Left cardiac atrium (tissue), 1 donor: ENCODE data around the genes ATE1 and HMX3.

DNA sequence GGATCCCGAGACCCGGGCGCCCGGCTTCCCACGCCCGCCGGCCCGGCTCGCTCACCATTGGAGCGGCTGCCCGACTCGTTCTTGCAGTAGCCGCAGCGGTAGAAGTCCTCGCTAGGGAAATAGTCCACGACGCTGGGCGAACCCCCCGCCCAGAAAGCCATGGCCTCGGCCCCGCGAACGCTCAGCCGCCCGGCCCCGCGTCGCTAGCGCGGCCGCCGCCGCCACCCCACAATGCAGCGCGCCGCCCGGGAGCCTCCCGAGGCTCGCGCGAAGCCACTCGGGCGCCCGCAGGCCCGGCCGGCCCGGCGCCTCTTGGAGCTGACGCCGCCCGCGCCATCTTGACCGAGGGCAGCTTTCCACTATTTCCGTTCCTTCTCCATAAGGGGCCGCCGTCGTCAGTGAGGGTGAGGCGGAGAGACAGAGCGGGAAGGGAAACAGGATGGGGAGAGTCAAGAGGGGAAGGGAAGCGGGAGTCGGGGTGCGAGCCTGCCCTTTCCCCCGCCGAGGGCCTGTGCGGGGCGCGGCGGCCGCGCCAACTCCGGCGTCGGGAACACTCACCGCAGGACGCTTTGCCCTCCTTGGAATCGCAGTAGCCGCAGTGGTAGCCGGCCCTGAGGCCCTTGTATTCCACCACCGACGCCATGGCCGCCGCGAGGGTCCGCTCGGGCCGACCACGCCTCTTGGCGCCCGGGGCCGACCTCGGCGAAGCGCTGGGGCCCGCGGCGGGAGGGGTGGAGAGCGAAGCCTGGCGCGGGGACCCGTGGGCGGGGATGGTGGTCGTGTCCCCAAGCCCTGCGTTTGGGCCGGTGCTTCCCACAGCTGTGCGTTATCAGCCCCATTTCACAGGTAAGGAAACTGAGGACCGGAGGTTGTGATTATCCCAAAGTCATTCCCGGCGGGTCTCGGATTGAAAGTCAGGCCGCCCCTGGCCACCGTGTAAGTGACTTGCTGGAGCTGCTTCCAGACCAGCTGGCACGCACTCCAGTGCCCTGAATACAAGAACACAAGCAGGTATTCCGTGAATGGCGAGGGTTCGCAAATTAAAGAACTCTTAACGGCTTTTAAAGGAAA lies at the start of gene ATE1:
TSS of gene ATE1 (minus strand) at position 243 of the 1,071 bp plus-strand sequence.
- PRO-cap = bidirectional peak, plus-strand start at position 398 of the sequence, minus-strand start at position 233 of the sequence

- PRO-cap = no peak
Measured at GRCh38 chr10:121928860-121929084, 941 bp upstream of the ATE1 start.

DNA sequence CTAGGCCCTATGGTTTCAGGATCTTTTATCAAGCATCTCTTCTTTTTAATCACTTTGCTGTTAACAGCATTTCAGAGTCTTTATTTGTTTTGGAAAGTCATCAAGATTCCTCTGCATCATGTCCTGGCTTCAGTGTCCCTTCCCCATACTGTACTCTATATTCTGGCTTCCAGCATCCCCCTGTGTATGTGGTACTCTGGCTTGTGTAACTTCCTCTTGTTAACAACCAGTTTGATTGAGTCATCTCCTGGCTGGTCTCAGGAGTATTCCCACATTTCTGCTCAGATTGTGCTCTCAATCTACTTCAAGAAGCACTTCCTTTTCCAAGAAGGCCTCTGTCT lies 14.9 kb upstream of the ATE1 start:
- PRO-cap = no peak

DNA sequence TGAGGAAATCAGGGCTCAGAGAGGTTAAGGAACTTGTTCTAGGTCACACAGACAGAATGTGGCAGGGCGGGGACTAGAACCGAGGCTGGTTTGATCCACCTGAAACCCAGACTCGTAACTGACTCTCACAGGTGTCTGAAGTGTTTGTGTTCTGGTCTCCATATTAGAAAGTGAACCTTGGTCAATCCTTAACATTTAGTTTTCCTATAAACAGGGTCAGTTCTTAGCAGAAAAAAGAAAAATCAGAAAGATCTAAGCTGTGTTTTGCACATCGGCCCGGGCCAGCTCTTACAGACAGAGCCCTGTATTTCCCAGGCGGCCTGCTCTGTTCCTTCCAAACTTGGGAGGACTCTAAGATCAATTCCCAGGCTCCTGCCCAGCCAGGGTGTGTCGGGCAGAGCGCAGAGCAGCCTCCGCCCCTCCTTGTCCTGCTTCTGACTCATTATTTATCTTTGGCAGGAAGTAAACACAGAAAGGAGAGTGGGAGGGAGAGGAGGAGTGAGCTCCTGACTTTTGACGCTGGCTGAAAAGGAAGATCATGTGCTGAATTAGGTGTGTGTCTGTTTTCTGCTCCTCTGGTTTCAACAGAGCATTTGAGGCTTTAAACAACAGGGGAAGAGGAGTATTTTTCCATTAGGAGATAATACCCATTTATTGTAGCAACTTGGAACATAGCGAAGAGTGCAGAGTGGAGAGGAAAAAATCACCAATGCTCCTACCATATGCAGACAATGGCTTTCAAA lies 74.1 kb downstream of the TACC2 start:
- PRO-cap = bidirectional peak, plus-strand start at position 471 of the sequence, minus-strand start at position 342 of the sequence

DNA sequence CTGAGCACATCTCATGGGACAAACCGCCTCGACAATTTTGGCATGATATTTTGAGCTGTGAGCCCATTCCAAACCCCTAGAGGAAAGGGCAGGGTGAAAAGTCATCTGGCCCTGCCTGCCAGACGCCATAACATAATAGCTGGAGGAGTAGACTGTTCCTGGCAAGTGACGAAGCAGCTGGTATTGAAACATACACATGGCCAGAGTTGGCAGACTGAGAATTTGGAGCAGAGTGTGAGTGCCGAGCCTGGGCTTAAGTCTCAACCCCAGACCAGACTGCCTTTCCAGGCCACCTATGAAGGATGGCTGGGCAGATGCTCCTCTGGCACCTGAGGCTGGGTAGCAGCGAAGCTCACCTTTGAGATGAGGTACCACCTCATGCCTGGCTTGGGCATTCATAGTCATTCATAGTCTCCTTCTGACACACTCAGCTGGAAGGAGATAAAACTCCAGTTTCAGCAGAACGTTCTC lies 110.1 kb downstream of the TACC2 start:
- PRO-cap = no peak

GRCh38 chr10:122119769-122120835 lies 131.1 kb downstream of the TACC2 start:
- PRO-cap = no peak

- PRO-cap = no peak
Measured at GRCh38 chr10:122154615-122155562, 116.2 kb upstream of the BTBD16 start.

DNA sequence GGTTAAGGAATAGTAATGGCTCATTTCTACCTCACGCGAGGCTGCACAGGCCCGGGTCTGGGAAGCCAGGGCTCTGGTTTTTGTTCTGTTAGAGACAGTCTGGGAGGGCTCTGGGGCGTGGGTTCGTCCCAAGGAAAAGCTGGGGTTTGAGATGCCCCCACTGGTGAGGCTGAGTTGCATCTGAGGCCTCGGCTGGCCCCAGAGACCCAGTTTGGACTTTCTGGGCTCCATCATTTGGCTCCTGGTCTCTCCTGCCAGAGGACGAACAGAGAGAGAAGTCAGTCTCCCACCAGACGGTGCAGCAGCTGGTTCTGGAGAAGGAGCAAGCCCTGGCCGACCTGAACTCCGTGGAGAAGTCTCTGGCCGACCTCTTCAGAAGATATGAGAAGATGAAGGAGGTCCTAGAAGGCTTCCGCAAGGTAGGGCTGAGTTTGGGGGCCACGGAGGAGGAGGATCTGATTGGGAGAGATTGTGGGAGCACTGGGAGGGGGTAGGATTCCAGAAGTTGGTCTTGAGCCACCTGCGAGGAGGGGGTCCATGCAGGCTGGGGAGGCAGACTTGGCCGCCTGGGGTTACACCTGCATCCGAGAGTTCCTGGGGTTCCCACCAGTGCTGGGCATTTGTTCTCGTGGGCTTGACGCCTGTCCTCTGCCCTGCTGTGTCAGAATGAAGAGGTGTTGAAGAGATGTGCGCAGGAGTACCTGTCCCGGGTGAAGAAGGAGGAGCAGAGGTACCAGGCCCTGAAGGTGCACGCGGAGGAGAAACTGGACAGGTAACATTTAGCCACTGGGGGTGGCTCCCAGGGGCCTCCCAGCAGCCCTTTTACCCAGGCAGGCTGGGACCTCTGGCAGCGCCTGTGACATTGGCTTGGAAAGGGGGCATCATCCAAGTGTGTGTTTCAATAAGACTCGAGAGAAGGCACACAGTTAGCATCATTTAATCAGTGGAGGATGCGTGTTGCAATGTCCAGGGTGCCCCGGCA lies 22.4 kb upstream of the BTBD16 start:
- PRO-cap = no peak

- PRO-cap = no peak
Measured at GRCh38 chr10:122448542-122449153, 5.8 kb upstream of the ARMS2 start.

DNA sequence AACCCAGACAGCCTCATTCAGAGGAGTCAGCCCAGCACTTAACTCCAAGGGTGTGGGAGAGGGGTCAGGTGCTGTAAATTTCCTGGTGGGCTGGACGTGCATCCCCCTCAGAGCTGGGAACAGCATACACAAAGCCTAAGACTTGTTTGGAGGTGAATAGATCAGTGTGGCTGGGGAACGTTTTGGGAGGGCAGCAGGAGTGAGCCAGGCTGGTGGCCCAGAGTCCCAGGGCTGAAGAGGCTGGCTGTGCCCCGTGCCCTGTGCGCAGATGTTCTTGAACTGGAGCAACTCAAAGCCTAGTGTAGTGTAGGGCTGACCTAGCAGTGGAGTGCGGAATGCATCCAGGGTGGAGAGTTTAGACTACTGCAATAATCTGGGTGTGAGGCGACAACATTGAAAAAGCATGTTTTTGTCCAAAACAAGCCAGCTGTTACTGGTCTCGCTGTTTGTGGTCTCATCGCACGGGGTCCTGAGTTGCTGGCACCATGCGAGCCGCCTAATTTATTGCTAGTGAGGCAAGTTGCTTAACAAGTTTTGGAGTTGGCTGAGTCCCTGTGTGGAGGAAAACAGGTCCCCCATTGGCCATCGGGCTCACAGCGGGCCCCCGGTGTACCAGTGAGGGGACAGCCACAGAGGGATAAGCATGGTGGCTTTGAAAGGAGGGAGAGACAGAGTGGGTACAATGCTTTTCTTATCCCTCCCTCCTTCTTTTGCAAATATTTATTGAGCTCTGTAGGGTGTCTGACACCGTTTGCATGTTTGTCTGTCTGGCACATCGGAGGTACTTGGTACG lies 2.6 kb downstream of the HTRA1 start:
- PRO-cap = no peak

DNA sequence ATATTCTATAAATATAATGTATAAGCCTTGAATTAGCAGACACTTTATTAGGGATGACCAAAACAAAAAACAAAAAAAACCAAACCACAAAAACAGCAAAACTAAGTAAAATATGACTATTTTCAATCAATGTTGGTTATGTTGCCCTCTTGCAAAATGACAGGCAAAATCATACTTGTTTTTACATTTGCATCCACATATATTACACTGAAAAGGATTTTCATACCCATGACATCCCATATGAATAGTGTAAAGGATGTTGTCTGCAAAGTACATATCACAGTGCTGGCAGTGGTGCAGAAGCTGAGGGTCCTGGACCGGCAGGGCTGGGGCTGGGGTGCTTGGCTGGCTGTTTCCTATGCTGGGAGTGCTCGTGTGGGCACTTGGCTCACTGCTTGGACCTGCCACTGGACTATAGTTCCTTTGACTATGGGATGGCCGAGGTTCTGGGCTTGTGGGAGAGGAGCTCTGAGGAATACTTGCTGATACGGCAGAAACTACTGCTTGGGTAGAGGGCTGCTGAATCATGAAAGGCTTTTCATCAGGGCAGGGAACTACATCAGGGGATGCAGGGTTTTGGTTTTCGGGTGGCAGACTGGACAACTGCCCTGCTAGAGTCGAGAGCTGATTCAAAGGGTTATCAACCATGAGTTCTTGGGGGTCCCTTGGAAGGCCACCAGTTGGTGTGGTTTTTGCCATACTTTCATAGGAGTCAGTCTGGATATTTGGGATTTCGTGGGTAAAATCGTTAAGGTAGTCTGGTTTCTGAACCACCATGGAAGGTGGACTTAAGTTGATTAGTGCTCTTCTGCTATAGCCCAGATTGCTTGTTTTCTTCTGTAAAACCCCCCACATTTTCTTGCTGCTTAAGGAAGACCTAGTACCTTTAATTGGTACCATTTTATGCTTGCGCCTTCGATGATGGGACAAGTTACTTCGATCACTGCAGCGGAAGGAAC lies 13.7 kb downstream of the PSTK start:
- PRO-cap = no peak

DNA sequence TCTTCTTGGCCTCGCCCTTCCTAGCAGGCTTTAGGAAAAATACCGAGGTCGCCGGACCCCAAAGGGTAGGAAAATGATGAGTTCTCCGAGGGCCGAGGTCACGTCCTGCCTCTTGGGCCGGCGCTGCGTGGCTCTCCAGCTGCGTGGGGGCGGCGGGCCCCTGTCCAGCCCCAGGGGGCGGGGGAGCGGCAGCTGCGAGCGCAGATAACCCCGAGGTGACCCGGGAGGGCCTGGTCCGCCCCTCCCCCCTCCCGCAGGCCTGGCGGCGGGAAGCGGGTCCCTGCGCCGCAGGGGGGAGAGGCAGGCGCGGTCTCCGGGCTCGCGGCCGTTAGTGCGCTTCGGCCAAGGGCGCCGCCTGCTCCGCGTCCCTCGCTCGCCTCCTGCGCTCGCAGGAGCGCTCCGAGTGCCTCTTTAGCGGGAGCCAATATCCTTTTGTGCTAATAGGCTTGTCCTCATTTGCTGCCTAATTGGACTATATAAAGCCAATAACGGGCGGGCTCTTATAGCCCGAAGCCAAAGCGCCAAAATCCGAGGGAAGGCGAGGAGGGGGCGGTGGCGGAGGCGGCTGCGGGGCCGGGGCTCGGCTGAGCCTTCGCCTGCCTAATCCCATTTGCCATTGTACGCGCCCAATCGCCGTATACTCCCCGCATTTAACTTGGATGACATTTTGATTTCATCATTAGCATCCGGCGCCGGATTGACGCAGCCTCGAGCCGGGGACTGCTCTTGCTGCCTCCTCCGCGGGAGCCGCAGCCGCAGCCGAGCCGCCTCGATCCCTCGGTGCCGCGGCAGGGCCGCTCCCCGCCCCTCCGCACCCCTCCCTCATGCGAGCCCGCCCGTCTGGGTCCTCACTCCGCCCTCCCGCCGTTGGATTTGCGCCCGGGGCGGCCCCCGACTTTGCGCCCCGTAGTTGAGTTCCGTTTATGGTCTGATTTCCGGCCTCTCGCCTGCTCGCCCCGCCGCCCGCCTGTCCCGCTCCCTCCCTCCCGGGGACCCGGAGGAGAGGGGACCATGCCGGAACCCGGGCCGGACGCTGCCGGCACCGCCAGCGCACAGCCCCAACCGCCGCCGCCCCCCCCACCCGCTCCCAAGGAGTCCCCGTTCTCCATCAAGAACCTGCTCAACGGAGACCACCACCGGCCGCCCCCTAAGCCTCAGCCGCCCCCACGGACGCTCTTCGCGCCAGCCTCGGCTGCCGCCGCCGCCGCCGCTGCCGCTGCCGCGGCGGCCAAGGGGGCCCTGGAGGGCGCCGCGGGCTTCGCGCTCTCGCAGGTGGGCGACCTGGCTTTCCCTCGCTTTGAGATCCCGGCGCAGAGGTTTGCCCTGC lies at the start of gene HMX3:
TSS of gene HMX3 (plus strand) at position 931 of the 1,327 bp plus-strand sequence.
- PRO-cap = no peak

DNA sequence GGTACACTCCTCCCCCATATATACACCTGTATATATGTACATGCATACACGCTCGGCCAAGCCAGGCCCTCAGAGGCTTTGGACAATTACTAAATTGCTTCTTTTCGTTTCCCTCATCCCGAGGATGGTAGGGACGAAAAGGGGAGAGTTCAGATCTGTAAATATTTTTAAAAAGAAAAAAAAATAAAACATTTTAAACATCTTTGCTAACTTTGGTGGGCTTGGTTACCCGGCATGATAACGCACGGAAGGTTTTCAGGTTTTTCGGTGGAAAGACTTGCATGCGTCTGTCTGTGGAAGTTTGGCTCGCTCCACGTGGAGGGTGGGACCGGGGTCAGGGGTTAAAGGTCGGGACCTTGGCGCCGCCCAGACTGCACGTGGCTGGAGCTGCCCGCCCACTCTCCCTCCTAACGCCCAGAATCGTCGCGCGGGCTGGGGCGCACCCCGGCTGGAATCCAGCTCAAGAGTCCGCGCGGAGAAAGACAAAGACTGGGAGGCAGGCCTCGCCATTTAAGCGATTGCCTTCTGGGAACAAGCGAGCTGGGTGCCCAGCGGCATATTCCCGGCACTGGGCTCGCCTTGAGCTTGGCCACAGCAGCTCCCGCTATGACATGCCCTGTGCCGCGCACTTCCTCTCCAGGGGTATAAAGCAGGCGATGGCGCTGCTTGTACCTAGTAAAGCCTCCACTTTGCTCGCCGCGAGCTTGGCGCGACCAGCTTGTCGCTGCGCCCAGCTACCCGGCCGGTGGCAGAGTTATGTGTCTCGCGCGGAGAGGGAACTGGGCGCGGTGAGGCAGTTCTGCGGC lies 2.7 kb downstream of the HMX2 start:
- PRO-cap = no peak

- PRO-cap = no peak
Measured at GRCh38 chr10:123198535-123198910, 44.3 kb downstream of the BUB3 start.

GRCh38 chr10:123906176-123906650 lies 14.6 kb upstream of the CPXM2 start:
- PRO-cap = no peak

DNA sequence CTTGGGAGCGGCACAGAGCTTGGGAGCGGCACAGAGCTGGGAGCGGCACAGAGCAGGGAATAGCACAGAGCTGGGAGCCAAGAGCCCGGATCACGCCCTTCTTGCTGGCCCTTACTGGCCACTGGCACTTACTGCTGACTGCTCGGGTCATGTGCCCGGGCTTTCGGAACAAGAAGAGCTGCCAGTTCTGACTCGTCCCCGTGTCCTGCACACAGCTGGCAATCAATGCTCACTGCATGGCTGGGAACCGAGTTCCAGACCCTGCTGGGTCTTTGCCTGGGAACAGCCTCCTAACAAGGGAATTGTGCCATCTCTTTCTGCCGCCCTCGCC lies 49.3 kb downstream of the CHST15 start:
- PRO-cap = no peak

DNA sequence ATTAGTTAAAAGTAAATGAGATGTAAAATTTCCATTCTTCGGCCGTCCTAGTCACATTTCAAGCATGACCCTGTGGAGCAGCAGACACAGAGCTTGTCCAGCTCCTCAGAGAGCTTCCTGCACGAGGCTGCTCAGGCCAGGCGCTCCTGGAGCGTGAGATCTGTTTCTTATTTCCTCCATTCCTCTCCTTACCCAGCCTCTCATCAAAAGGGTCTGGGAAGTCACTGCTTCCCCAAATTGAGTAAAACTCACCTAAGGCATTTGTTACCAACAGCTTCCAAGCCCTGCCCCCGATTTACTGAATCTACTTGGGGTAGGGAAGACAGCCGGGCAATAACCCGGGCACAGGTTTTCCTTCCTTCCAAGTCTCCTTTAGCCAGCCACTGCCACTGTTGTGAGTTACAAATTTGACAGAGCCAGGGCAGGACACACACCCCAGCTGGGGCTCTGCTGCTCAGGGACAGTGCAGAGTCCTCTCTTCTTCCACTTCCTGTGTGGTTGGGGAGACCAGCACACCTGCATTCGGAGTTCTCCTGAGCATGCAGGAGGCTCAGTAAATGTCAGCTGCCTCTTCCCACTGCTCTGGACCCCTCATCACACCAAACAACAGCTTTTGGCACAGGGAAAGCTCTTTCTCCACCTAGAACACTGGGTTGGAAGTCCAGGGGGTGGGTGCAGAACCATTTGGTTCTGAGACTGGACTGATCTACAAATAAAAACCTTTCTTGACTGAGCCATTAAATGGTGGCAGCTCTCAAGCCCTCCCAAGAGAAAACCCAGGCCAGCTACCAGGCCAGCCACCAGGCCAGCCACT lies 21.4 kb downstream of the CHST15 start:
- PRO-cap = no peak

GRCh38 chr10:124074468-124075087 lies 18.8 kb downstream of the CHST15 start:
- PRO-cap = no peak

DNA sequence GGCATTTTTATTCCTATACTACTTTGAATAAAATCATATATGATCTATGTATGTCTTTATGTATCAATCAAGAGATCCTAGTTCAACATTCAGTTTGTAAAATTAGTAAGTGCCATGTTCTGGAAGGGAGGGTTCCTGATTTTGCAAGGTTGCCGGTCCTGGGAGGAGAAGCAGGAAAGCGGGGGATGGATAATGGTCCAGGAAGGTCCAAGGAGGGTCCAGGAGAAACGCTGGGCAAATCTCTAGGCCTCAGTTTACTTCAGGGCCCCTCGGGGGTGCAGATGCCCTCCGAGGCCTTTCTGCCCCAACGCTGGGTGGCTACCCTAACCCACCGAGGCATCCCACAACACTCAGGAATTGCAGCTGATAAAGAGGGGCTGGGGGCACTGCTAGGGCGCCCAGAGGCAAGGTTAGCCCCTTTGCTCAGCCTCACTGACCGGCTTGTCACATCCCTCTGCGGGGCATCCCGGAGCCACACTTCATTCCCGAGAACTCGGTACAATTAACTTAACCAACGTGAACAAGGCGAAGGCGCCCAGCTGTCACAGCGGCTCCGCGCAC lies 2.1 kb downstream of the CHST15 start:
- PRO-cap = no peak

DNA sequence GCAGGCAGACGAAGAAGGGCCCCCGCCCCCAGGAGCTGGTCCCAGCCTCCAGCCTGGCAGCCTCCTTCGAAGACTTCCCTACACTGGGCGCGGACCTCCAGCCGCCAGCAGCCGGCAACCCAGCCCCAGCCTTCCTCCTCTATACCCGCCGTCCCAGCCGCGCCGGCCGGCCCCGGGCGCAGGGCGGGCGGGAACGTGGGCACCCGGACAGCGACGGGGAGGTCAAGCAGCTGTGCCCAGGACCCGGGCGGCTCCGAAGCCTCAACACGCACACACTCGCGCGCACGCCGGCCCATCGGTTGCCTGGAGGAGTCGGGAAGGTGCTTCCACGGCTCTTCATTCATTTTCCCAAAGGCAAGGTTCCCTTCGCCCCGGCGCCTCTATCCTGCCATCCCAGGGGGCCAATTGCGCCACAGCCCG lies 1.6 kb downstream of the CHST15 start:
- PRO-cap = no peak